Neural cell (in vitro differentiated cells): ENCODE data around the genes TXN2 and TMPRSS6.

GRCh38 chr22:36301223-36302415 lies 48.7 kb downstream of the APOL1 start:
- RAMPAGE, long total RNA: no peak

DNA sequence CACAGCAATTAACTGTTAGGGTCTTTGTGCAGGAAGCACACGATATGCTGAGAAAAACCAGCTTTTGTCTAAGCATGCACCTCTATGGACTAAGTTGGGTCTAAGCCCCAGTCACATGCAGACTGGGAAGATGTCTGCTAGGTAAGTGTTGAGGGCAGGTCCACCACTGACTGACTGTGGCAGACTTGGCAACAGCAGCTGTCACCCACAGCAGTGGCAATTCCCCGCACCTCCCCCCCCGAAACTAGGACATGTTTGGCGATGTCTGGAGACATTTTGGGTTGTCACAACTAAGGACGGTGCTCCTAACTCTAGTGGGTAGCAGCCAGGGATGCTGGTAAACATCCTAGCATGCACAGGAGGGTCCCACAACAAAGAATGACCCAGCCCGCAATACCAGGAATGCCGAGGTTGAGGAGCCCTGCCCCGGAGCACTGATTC lies 58.2 kb downstream of the APOL1 start:
- RAMPAGE, long total RNA: no peak

DNA sequence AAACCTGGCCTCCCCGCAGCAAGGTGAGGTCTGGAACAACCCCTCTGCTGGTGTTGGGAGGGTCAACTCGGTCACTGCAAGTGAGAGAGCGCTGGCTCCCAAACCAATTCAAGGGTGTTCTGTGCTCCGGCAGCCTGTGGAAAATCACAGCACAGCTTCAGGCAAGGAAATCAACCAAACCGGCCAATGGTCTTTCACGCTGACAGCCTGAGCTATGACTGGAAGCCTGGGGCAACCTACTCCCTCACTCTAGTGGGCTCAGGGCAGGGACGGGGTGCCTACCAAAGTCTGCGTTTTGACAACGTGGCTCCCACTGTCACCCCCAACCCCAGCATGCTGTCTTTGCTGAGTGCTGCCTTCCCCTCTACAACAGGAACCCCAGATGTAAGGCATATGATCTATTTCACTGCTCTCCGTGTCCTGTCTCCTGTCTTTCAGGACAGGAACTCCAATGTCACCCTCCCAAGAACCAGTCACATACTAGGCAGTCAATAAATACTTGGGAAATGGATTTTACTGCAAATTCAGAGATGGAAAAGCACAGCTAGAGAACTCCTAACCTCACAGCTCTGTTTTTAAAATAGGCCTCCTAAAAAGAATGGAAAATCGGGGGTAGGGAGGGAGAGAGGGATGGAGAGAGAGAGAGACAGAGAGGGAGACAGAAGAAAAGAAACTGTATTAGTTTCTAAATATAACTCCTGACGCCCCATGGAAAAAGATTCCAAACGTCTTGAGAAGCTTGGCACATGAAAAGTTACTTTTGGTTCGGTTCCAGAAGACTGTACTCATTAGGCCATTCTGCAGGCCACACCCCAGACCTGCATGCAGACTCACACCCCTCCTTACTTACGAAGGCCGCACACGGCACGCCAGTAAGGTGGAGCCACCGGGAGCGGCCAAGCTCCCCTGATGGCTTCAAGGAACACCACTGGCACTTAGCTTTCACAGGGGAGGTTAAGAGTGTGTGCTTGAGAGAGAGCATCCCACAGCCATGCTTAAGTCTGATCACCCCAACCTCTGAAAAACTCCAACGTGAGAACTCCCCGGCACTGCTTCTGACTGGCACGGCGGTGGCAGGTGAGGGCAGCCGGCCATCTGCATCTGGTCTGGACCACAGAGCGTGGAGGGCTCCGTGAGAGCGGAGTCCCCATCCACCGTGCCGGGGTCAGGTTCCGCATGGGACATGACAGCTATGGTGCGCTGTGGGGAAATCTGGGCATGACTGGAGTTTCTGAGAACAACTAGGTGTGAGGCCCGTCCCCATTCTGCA lies 62.8 kb downstream of the MYH9 start:
- RAMPAGE, long total RNA: no peak

GRCh38 chr22:36334321-36335334 lies 53.1 kb downstream of the MYH9 start:
- RAMPAGE, long total RNA: no peak

DNA sequence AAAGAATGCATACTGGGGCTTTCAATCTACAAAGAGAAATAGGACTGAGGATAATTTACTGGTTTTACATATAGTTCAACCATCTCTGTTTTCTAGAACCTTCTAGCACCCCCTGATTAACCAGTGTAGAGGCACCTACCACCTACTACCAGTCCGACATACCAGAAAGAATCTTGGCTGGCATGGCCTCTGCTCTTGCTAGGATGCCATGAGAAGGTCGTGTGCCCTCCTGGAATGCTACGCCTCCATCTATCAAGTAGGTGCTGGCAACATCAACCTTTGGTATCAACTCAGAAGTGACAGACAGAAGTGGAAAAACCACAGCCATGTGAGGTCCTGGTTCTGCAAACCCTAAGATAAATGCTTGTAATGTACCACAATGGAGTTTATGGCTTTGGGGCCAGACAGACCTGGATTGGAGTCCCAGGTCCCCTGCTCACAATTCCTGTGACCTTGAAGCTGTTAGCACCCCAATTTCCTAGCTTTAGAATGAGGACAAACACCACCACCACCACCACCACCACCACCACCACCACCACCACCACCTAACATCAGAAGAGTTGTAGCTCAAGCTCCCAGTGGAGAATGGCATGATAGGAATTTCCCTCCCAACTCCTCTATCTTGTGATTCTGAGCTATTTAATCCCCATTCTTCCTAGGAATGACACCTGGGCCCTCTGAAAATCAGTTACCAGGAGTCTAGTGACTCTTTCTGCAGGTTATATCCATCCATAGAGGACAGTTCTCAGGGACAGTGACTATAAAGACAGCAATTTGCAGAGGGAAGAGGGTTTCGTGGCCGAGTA lies 28.0 kb downstream of the MYH9 start:
- RAMPAGE, long total RNA: no peak

DNA sequence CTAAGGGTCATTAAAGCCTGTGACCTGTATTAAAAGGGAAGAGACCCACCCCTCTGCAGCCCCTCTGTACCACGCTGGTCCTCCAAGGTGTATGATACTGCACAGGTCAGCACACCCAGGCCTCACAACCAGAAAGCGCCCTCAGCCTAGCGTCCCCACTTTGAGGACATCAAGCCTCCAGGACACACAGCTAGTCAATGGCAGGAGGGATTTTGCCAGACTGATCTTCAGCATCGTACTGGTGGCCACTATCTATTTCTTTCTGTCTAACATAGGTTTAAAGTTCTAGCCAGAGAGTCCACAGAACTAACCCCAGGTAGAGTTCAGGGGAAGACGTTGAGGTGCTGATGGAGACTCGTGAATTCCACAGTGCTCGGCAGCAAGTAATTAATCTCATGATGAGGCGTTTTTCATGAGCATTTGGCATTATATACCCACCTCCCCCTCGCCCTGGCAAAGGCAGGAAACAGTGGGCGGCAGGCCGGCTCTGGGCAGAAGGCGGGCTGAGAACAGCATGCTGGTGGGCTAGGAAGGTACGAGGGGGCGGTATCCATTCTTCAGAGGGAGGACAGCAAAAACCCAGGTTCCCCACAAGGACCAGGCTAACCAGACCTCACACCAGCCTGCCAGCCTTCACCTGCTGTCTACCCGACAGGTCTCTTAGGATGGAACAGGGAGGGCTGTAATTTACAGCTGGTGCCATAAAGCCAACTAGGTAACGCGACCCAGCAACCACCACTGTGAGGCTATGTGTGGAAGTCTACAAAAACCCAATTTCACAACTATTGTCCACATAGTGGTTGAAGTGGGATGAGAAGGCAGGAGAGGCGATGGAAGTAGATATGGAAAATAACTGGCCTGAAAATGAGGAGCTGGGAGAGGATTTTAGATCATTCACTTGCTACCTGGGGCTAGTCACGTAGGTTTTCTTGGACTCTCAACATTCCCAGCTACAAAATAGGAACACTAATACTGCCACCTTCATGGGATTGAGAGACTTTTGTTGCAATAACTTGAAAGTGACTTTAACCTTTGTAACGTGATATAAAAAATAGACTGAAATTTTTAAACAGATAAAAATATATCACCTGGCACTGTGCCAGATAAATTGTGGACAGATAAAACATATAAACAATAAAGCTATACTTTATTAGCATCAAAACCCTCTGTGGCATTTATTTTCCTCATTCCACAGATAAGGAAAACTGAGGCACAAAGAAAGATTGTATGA lies 18.4 kb downstream of the MYH9 start:
- RAMPAGE, long total RNA: no peak

DNA sequence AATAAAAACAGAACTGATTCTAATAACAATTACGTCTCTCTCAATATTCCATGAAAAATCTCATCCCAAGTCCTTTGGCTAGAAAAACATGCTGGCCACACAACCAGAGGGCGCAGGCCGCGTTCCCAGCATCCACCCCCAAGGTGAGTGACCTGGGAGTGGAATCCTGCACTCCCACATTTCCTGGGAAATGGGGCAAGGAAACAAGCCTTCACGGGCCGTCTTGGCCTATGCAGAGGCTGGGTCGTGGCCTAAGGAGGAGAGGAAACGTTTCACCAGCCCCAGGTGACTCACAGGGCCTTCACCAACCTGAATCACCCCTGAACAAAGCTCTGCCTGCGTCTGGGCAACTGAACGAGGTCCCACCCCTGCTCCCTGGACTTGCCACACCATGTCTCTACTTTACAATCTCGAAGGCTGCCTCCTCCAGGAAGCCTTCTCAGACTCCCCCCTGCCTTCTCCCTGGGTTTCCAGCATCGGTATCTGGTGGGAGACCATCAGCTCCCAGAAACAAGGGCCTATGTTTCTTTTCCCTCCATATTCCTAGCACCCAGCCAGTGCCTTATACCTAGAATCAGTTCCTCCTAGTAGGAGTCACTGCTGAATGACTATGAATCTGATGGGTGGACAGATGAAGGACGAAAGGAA lies 13.1 kb downstream of the MYH9 start:
- RAMPAGE, long total RNA: no peak

- RAMPAGE, long total RNA: no peak
Measured at GRCh38 chr22:36409755-36410751, 22.3 kb upstream of the MYH9 start.

- RAMPAGE, long total RNA: no peak
Measured at GRCh38 chr22:36415540-36416035, 27.8 kb upstream of the MYH9 start.

GRCh38 chr22:36480965-36481847 lies at the start of gene TXN2:
TSS of gene TXN2 (minus strand) at chr22:36481640.
- RAMPAGE, long total RNA: start-site peak on the minus strand at chr22:36481306-36481353, 200 and 81 reads in 2 replicates; start-site peak on the minus strand at chr22:36481571-36481640, 522 and 499 reads in 2 replicates

DNA sequence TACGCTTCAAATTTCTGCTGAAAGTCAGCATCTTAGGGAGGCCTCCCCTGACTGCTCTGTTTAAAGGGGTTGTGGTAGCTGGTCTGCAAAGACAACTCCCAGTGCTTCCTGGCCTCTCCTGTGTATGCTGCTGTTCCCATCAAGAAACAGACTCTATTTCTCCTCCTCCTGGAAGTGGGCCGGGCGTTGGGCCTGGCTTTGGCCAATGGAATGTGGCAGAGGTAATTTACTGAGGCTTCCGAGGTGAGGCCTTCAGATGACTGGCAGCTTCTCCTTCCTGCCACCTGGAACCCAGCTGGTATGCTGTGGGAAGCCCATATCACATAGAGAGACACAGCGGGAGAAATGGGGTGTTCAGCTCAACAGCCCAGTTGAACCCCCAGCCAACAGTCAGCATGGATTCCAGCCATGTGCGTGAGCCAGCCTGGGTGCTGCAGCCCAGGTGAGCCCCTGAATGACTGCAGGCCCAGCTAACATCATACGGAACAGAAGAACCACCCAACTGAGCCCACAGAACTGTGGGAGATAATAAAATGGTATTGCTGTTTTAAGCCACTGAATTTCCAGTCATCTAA lies 25.2 kb upstream of the EIF3D start:
- RAMPAGE, long total RNA: no peak

DNA sequence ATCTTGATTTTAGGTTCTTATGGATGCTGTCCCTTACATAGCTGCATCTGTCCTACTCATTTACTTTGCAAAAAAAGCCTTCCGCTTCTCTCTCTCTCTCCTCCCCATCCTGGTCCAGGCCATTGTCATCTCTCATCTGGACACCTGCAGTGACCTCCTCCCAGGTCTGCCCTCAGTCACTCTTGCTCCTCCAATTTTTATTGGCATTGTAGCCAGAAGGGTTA lies 56.6 kb downstream of the CACNG2 start:
- RAMPAGE, long total RNA: no peak

GRCh38 chr22:37018064-37018469 lies 1.2 kb downstream of the TST start:
- RAMPAGE, long total RNA: no peak

GRCh38 chr22:37100476-37101066 lies 8.9 kb downstream of the TMPRSS6 start:
- RAMPAGE, long total RNA: no peak

- RAMPAGE, long total RNA: no peak
Measured at GRCh38 chr22:37109274-37110068, at the start of gene TMPRSS6. TSS of gene TMPRSS6 (minus strand) at chr22:37109713.

- RAMPAGE, long total RNA: no peak
Measured at GRCh38 chr22:37193584-37194269, 5.7 kb upstream of the C1QTNF6 start.

- RAMPAGE, long total RNA: no peak
Measured at GRCh38 chr22:37218341-37219371, 6.4 kb upstream of the SSTR3 start.

GRCh38 chr22:37228416-37229150 lies 15.5 kb downstream of the RAC2 start:
- RAMPAGE, long total RNA: no peak

DNA sequence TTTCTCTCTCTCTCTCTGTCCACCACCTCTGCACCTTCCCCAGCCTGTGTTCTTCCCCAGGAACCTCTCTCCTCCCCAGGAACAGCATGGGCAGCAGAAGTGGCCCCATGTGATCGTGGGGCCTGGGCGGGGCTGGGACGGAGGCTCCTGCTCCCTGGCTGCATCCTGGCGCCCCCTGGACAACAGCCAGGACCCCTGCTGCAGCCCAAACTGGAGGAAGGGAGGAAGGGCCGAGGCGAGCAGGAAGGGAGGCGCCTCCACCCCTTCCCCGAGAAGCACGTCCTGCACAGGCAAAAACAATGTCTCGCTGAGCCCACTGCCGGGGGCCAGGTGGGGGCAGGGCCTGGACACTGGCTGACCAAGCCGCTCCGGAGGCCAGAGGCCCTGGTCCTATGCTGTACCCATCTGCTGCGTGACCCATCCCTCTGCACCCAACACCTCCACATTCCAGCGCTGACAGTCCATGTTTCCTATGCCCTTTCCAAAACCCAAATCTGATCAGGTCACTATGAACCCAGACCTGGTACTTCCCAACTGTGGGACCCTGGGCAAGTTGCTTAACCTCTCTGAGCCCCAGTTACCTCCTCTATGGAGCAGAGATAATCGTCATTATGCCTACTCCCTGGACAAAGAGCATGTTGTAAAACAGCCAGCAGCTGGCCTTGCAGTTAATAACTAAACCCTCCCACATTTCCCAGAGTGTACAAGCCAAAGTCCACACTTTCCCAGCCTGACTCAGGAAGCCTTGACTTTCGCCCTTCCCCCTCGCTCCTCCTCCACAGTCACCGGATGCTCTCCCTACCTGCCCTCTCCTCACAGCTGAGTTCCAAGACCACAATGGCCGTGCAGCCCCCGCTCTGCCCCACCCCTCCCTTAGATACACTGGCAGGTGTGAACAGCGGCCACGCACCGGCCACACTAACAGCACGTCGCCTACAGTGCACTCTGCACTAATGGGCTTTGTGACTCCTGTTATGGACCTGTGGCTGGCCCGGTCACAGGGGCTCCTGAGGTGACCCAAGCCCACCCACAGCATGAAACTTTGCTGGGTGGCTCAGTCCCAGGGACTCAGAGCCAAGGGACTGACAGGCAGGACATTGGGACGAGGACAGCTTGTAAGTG lies 15.3 kb upstream of the MFNG start:
- RAMPAGE, long total RNA: no peak

DNA sequence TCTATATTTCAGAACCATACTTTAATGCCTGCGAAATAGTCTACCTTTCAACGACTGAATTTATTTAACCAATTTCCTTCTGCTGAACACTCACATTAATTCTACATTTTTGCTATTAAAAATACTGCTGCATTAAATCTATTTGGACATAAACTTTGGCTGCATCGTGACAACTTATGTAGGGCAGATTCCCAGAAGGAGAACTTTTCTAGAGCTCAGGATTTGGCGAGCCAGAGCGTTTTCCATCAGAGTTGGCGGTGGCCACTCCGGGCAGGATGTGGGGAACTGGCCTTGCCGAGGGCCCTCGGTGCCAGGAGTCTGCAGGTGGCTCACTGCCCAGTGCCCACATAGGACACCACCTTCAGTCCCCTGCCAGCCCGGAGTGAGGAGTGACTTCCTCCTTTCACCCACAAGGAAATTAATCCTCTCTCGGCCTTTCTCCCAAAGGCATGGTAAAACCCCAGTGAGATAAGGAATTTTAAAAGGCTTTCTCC lies 1.5 kb upstream of the LGALS2 start:
- RAMPAGE, long total RNA: no peak